LHCN-M2 (cell line): ENCODE results near the genes CES5A, MT1M, MT1A and SLC12A3.

DNA sequence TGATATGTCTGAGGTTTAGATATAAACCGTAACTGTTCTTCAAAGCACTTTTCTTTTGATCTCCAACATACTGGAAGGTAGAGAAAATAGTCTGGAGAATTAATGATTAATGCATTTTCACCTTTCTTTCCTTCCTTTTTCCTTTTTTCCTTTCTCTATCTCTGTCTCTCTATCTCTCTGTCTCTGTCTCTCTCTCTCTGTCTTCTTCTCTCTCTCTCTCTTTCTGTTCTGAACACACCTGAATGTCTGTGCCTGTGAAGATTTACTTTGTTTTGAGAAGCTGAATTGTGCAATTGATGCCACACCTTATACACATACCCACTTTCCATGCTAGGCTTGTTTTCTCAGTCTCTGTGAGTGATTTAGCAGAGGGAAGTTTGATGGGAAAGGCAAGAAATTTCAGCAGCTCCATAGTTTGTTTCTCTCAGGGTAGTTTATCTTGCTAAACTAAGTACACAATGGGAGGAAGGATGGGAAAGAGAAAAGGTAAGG is 9.4 kb upstream of the CAPNS2 start:
- RAMPAGE, long total RNA: no peak

DNA sequence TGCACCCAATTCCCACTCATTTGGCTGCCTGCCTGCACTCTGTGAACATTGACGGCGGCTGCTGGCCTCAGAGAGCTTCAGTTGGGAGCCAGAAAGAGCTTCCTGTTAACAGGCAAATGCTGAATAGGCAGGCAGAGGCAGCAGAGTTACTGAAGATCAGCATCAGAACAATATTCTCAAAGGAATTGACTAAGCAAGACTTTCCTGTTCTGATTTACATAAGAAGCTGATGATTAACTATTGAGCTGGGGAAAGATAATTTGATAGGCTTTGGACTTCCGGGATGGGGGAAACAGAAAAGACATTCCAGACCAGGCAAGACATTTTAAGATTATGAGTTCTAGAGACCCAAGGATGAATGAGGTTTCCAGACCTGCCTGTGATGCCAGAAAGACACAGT is at the start of gene CES5A:
TSS of gene CES5A (minus strand) at position 172 of the 400 bp plus-strand sequence.
- RAMPAGE, long total RNA: no peak

DNA sequence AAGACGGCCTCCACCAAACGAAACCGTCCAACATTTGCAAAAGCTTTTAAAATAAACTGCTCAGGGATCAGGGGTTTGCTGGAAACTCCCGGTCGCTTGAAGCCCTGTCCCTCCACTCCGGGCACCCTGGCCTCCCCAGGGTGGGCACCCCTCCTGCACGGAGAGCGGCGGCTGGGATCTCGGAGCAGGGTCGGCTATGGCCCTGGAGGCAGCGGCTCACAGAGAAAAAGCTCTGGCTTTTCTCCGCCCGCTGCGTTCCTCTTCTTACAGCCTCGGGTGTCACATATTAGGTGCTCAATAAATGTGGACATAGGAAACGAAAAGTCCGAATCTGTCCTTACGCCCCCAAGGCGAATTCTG is 806 bp upstream of the GNAO1 start:
- RAMPAGE, long total RNA: no peak

GRCh38 chr16:56233279-56233614 is 42.0 kb downstream of the GNAO1 start:
- RAMPAGE, long total RNA: no peak

DNA sequence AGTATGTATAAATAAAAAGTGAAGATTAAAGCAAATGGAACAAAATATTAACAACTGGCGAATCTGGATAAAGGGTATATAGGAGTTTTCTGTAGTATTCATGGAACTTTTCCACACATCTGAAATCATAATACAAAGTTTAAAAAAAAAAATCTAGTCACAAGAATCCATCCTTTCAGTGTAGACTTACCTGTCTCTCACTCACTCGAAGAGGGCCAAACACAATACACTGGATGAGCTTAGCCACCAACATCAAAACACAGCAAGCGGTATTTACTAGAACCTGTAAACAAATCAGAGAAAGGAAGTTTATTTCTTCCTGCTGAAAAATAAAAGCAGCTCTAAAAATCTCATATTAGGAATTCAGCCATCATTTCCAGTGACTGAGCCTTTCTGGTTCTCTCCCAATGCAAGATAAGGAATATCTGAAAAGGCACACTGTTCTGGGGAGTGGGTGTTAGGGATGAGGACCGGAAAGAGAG is 11.2 kb downstream of the AMFR start:
- RAMPAGE, long total RNA: no peak

DNA sequence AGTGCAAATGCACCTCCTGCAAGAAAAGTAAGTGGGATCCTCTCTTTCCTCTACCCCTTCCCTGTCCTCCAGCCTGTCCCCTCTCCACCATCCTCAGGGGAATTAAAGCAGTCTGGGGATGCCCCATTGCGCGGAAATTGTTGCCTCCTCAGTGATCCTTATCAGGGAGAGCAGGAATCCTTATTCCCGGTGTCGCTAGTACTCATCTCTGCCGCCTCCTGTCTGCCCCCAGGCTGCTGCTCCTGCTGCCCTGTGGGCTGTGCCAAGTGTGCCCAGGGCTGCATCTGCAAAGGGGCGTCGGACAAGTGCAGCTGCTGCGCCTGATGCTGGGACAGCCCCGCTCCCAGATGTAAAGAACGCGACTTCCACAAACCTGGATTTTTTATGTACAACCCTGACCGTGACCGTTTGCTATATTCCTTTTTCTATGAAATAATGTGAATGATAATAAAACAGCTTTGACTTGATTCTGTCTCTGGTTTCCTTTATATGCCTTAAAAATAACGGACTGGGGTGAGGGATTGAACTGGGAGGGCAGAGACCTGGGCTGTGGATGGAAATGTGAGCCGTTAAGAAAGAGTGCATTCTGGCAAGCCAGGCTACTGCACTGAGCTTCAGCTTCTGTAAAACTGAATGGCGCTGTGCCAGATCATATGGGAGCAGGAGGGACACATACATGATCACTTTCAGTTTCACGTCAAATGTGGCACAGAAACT is 805 bp downstream of the MT2A start:
- RAMPAGE, long total RNA: start-site peak on the minus strand centred at position 351 of the sequence, 25 bp wide, 6 reads

- RAMPAGE, long total RNA: no peak
Observed at GRCh38 chr16:56626639-56627086, 1.1 kb downstream of the MT1E start.

DNA sequence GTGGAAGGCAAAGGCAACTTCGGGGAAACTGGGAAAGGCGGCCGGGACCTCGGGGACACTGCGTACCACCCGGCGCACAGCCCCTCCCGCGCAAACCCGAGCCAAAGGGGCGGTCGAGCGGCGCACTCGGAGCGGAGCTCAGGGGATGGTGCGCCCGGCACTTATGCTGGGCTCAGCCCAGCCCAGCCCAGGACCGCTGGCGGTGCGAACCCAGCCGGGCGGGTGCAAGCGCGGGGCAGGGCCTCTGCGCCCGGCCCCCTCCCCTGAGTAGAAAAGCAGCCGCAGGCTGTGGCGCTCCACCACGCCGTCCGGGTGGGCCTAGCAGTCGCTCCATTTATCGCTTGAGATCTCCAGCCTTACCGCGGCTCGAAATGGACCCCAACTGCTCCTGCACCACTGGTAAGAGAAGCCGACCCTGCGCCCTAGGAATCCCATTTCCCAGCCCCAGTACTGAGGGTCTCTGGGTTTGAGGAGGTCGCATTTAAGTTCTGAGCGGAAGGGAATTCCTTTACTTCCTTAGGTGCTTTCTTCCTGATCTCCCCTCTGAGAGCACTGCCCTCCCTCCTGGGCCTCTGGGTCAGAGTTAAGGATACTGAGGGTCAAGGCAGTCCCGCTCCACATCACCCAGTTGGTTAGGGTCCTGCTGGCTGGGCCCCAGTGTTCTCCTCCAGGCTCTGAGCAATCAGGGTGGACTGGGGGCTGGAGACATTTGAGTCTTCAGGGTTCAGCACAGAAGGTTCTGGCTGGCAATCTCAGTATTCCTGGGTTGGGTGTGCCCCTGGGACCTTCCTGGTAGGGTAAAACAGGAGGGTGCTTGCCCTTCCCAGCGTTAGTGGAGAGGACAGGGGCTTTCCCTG is at the start of gene MT1M:
TSS of gene MT1M (plus strand) at position 299 of the 857 bp plus-strand sequence.
- RAMPAGE, long total RNA: start-site peak on the plus strand centred at position 241 of the sequence, 123 bp wide, 35 reads

DNA sequence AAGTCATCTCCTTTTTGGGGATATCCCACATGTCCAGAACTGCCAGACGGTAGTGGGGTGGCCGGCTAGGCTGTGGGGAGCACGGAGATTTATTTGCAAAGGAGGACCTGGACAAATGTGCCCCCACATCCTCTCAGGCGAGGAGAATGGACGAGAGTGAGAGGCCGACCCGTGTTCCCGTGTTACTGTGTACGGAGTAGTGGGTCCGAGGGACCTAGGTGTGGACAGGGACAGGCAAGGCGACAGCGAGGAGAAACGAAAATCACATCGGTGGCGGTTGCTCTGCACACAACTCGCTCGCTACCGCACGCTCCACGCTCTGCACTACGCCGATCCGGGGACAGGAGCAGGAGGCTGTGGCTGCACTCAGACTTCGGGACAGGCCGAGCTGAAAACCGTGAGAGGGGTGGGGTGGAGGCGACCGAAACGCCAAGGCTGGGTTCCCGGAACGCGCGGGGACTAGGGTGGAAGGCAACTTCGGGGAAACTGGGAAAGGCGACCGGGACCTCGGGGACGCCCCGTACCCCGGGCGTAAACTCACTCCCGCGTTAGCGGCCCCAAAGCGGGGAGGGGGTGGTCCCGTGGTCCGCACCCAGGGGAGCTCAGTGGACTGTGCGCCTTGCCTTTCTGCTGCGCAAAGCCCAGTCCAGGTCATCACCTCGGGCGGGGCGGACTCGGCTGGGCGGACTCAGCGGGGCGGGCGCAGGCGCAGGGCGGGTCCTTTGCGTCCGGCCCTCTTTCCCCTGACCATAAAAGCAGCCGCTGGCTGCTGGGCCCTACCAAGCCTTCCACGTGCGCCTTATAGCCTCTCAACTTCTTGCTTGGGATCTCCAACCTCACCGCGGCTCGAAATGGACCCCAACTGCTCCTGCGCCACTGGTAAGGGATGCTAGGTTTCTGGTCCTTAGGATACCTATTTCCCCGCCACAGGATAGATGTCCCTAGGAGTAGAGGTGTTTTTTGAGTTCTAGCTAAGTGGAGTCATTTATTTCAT is at the start of gene MT1A:
TSS of gene MT1A (plus strand) at position 779 of the 994 bp plus-strand sequence.
- RAMPAGE, long total RNA: no peak

- RAMPAGE, long total RNA: no peak
Observed at GRCh38 chr16:56670025-56670544, 471 bp downstream of the MT1H start.

DNA sequence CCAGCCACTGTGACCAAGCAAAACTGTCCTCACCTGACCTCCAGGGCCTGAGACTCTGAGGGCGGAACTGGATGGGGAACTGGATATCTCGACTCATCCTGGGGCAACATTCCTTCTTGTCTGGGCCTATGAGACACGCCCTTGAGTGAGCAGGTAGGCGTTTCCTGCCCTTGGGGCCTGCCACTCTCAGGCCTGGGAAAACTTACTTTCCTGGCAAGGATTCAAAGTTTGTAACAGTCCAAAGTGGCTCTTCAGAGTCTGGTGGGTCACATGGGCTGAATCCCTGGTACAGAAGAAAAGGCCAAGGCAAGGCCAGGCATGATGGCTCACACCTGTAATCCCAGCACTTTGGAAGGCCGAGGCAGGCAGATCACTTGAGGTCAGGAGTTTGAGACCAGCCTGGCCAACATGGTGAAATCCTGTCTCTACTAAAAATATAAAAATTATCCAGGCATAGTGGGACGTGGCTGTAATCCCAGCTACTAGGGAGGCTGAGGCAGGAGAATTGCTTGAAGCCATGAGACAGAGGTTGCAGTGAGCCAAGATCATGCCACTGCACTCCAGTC is 9.8 kb downstream of the MT1X start:
- RAMPAGE, long total RNA: no peak

DNA sequence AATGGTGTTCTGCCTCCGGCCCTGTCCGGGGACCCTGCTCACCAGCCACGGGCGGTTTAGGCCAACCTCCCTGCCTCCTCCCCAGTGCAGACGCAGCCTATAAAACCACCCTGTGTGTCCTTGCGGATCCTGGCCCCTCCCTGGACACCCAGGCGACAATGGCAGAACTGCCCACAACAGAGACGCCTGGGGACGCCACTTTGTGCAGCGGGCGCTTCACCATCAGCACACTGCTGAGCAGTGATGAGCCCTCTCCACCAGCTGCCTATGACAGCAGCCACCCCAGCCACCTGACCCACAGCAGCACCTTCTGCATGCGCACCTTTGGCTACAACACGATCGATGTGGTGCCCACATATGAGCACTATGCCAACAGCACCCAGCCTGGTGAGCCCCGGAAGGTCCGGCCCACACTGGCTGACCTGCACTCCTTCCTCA is at the start of gene SLC12A3:
TSS of gene SLC12A3 (plus strand) at position 130 of the 438 bp plus-strand sequence.
- RAMPAGE, long total RNA: no peak

DNA sequence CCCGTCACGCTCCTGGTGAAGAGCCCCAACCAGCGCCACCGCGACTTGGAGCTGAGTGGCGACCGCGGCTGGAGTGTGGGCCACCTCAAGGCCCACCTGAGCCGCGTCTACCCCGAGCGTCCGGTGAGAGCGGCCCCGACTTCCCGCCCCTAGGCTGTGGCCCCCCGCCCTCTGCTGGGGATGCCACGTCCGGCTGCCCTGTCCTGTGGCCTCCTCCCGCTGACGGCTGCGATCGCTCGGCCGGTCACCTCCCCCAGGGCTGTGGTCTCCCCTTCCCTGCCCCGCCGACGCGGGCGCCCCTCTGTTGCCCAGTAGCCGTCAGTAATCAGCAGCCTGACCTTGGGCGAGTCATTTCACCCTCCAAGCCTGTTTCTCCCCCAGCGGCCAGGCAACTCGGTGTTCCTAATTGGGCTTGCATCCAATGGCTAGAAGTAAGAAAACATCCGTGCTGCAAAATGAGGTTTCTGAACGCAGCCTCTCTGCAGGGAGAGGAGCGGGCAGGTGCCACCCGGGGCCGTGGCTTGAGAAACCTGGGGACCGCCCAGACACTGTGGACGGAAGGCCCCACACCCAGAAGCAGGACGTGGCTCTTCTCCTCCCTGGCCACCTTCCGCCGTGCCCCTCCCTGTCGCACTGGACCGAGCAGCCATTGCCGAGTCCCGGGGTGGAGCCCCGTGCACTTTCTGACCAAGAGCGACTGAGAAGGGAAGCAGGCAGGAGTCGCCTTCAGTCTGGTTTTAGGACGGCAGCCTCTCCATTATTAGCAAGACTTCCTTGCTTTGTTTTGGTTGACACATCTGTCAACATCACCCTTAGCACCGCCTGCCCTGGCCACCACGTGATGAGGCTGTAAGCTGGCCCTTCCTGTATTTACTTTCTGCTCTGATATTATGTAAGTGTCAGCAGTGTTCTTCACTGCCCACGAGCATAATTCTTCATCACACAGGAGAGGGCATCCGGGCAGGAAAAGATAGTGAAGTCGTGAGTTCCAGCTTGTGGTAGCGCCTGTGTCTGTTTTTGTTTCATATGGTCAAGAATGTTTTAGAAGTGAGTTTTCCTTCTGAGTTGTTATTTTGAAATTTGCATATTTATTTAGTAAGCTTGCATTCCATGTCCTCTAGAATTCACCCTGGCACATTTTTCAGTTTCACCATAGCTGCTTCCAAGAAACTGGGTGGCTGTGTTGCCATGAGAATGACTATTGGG is 730 bp downstream of the HERPUD1 start:
- RAMPAGE, long total RNA: no peak

DNA sequence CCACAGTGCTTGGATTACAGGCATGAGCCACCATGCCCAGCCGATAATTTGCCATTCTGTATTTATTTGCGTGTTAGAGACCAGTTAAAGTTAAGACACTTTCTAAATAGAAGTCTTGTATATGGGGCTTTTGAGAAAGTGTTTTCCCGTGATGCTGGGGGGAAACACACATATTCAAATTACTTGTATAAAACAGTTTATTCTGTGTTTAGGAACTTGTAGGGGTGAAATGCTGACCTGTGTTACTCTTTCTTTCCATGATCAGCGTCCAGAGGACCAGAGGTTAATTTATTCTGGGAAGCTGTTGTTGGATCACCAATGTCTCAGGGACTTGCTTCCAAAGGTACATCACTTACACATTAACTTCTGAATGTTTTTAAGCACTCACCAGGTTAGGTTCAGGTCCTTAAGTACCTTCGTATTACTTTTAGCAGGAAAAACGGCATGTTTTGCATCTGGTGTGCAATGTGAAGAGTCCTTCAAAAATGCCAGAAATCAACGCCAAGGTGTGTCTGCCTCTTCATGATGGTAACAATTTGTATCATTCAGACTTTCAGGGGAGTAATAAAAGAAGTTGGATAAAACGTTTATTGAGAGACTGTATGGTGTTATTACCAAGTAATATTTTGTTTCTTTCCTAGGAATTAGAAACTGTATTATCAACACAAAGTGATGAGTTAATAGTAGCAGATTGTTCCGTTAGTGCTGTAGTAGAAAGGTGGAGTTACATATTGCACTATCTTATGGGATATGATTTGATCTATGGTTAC is 3.2 kb downstream of the HERPUD1 start:
- RAMPAGE, long total RNA: no peak

DNA sequence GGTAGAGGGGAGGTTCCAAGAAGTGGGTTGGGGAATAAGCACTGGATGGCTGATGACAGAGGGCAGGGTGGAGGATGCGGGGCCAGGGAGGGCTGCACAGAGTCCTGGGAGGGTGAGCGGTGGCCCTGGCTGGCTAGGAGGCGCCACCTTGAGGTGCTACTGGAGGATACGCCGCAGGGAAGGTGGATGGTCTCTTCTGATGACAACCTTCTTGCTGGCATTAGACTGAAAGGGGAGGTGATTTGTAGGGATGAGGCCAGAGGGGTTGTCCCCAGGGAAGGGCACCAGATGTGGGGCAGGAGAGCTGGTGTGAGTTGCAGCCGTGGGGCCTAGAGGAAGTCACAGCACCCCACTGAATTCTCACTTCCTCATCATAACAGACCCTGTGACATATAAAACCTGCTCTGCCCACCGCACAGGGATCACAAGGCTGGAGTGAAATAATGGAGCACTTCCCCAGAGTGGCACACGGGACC is 10.4 kb upstream of the CETP start:
- RAMPAGE, long total RNA: no peak

DNA sequence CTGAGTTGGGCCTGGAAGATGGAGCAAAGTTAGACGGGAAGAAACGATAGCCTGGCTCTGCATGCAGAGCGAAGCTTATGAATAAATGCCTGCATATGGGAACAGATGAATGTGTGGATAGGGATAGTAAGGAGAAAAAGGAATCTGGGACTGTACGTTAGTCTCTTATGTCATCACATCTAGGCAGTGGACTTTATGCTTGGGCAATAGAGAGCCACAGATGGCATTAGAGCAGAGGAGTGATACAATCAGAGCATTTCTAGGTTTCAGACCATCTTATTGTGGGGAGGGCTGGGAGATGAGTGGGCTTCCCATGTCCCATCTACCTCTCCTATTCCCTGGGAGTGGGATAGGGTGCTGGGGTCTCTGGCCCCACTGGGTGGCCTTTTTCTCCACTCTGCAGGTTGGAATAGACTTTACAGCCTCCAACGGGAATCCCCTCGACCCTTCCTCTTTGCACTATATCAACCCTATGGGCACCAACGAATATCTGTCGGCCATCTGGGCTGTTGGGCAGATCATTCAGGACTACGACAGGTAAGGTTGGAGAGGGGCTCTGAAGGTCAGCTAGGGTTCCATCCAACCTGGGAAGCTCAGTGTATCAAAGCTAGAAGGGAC is 33.2 kb downstream of the CPNE2 start:
- RAMPAGE, long total RNA: no peak

GRCh38 chr16:57147333-57148254 is 38.2 kb downstream of the PSME3IP1 start:
- RAMPAGE, long total RNA: no peak

- RAMPAGE, long total RNA: no peak
Observed at GRCh38 chr16:57150292-57151209, 35.3 kb downstream of the PSME3IP1 start.

DNA sequence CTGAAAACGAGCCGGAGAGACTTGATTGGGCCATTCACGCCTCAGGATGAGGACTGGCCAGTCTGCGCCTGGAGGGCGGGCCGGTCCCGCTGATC is 128 bp upstream of the PSME3IP1 start:
- RAMPAGE, long total RNA: no peak

DNA sequence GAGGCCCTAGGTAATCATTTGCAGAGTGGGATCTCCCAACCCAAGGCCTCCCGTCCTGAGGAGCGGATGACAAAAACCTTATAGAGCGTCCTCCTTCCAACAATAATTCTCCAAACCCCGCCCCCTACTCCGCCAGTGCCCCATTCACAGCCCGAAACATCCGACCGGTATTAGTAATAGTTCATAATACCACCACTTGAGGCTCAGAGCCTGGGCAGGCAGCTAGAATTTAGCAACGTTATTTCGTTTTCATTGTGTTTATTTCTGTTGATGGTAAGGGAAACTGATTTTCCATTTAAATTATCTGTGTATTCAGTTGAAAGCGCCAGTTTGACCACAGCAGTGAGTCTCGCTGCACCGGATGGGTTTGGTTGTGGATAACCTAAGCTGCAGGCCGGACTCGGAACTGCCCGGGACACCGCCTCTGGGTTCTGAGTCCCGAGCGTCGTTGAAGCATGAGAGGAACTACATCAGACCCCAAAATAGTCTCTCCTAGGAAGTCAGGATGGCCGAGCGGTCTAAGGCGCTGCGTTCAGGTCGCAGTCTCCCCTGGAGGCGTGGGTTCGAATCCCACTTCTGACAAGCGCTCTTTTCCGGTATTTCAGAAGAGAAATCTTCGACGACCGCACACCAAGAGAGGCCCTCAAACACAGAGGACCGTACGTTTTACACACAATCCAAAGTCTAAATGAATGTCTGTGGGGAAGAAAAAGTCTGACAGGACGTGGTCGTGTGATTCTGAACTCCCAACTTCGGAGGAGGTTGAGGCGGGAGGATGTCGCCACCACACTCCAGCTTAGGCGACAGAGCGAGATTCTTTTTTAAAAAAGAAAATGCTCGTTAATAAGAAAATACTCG is 15.2 kb upstream of the PLLP start:
- RAMPAGE, long total RNA: no peak